ENCODE measurements around the gene DLK1.

GRCh38 chr14:100664790-100665226 is 61.9 kb upstream of the DLK1 start:
- PRO-cap = no peak

DNA sequence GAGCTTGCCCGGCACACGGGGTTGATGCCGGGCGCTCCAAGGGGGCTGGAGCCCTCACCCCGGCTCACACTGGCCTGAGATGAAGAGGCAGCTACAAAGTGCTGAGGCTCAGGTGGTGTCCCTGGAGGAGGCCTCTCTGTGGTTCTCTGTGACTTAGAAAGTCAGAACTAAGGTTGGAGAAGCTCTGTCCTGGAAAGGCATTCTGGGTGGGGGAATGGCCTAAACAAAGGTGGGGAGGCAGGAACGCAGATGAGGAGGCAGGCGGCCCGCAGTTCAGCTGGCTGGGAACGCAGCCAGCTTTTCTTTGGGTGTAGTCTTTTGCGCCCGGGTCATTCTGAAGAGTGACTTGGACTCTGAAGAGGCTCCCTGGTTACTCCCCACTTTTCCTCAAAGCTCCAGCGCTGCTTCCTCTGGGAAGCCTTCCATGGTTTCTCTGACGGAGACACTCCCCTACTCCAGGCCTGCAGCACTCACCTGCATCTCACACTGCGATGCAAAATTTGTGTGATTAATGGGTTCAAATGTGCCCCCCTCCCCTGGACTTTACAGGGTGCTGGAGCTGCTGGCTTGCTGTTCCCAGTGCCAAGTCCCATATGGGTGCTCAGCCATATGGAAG is 50.5 kb upstream of the DLK1 start:
- PRO-cap = no peak

GRCh38 chr14:100726416-100727409 is at the start of gene DLK1:
TSS of gene DLK1 (plus strand) at chr14:100726892.
- PRO-cap = no peak

- PRO-cap = no peak
Measured at GRCh38 chr14:100900176-100900789, 3.2 kb downstream of the RTL1 start.

- PRO-cap = no peak
Measured at GRCh38 chr14:100923947-100924530, 20.5 kb upstream of the RTL1 start.

DNA sequence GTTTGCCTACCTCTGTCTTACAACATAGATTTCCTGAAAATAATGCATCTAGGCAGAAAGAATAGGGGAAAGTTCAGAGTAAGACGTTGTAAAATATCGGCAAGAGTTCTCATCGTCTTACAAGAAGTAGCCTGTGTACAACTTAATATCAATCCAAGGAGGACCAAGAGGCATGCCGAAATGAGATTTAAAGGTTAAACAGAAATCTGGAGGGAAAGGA is 355.9 kb upstream of the PPP2R5C start:
- PRO-cap = no peak

DNA sequence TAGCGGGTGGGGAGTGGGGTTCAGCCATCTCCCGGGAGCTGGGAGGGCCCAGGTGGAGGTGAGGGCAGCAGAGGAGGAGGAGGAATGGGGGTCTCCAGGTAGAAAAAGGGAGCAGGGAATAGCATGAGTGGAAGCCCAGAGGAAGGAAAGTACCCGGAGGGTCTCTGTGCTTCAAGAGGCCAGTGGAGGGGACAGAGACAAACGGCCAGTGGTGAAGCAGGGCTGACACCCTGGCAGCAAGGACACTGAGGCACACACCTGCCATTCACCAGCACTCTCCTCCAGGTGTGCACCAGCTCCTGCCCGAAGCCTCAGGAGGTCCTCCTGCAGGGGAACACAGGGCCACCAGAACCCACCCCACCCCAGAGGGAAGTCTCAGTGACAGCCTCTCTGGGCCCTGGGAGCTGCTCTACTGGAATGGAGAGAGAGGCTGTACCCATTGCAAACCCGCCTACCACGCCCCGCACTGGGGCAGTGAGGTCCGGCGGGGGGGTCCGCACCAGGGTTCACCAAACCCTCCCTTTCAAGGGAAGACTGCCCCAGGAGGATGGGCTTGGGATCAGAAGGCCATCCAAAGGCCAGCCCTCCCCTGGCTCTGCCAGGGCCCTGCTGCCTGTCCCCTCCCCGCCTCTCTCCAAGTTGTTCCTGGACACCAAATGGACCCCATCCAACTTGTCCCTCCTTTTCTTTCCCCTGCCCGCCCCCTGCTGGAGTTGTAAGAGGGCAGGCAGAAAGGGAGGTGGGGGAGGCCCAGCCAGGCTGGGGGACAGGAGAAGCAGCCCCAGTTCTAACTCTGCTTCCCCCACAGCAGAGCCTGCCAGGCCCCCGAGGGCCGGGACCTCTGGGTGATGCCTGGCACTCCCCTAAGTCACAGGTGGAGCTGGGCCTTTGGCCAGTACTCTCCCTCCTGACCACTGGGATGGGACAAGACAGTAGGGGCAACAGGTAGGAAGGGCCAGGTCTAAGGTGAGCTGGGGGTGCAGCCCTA is 203.7 kb upstream of the PPP2R5C start:
- PRO-cap = no peak

- PRO-cap = no peak
Measured at GRCh38 chr14:101590001-101590405, 171.5 kb upstream of the PPP2R5C start.

- PRO-cap = no peak
Measured at GRCh38 chr14:101718555-101719156, 42.9 kb upstream of the PPP2R5C start.

DNA sequence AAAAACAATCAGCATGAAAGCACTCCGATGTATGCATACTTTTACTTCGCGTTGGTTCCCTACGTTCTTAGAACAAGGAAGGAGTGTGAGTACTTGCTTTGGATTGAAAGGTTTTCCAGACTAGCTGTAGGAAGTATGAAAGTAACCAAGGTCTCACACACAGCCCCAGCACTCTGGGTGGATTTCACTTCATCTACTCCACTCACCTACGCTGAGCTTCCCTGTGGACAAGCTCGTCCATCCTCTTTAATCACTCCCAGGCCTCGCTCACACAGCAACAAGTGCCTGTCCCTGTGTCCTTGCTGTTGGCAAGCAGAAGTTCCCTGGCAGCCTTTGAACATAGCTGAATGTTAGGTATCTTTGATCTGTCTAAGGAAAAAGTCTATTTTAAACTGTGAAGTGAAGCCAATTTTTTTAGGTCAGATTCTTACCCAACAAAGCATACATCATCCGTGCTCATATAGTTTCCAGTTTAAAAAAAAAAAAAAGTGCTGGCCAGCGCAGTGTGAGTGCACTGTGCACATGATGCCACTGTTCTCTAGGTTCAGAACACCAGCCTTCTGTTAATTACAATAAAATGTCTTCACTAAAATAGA is 36.3 kb downstream of the PPP2R5C start:
- PRO-cap = no peak

- PRO-cap = no peak
Measured at GRCh38 chr14:101861240-101862053, 99.9 kb downstream of the PPP2R5C start.

- PRO-cap = unidirectional peak, minus-strand start at chr14:101876268
Measured at GRCh38 chr14:101875692-101876424, 88.5 kb upstream of the DYNC1H1 start.

DNA sequence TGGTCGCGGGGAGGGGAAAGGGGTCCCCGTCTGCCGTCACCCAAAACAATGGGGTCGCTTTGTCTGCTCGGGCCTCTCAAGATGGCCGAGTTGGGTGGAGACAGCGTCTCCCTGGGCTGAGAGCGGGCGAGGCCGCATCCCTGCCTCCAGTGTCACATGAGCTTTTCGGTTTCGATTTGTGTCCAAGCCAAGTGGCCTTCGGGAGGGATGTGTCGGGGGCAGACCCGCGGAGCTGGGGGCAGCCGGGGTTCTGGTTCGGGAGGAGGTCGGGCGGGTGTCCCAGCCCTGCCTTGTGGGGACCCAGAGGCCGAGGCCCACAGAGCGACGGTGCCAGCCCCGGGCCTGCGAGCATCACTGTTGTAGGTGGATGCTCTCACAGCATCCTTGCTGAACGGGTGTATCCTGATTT is 846 bp downstream of the DYNC1H1 start:
- PRO-cap = bidirectional peak, plus-strand start at position 79 of the sequence, minus-strand start at position 83 of the sequence

GRCh38 chr14:101994057-101994552 is 29.7 kb downstream of the DYNC1H1 start:
- PRO-cap = no peak

DNA sequence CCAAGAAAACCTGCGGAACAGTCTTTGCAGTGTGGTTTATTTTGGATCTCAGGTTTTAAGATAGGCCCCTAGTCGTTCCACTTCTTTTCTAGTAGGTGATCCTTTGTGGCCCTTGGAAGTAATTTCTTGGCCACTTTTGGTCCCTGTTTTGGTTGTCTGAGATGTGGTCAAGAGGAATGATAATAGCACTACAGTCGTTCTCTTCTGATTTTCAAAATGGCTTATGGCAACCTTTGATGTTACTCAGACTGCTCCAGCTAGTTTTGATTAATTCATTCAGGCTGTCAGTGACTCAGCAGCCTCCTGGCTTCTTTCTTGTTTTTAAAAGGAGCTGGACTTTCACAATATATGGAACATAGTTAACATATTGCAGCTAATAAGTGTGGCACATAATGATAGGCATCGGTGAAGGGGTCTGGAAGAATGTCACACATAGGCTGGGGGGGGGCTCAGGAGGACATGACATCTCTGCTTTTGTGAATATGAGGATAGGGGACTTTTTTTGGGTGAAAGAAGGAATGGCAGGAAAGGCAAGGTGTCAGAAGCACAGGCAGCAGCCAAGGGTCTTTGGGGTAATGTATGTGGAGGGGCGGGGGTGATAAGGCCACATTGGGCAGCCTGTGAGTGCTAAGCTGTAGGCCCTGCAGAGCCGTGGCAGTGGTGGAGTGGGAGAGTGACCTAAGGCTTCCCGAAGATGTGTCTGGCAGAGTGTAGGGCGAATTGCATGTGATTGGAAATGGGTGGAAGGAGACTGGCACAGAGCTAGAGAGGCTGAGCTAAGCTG is 47.5 kb downstream of the WDR20 start:
- PRO-cap = no peak

DNA sequence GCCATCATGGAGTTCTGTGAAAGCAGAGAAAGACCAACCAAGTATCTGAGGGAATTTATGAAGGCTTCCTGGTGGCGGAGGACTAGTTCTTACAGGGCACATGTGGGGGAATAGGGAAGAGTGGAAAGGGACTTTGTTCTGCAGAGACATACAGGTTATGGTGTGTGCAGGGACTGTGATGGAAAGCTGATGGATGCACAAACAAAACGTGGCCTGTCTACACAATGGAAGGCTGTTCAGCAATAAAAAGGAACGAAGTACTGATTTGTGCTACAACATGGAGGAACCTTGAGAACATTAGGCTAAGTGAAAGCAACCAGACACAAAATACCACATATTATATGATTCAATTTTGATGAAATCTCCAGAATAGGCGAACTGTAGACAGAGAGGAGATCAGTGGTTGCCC is 2.6 kb downstream of the TECPR2 start:
- PRO-cap = no peak

GRCh38 chr14:102442230-102443334 is 67.0 kb downstream of the ANKRD9 start:
- PRO-cap = no peak

GRCh38 chr14:102497896-102498238 is 11.7 kb downstream of the ANKRD9 start:
- PRO-cap = no peak

DNA sequence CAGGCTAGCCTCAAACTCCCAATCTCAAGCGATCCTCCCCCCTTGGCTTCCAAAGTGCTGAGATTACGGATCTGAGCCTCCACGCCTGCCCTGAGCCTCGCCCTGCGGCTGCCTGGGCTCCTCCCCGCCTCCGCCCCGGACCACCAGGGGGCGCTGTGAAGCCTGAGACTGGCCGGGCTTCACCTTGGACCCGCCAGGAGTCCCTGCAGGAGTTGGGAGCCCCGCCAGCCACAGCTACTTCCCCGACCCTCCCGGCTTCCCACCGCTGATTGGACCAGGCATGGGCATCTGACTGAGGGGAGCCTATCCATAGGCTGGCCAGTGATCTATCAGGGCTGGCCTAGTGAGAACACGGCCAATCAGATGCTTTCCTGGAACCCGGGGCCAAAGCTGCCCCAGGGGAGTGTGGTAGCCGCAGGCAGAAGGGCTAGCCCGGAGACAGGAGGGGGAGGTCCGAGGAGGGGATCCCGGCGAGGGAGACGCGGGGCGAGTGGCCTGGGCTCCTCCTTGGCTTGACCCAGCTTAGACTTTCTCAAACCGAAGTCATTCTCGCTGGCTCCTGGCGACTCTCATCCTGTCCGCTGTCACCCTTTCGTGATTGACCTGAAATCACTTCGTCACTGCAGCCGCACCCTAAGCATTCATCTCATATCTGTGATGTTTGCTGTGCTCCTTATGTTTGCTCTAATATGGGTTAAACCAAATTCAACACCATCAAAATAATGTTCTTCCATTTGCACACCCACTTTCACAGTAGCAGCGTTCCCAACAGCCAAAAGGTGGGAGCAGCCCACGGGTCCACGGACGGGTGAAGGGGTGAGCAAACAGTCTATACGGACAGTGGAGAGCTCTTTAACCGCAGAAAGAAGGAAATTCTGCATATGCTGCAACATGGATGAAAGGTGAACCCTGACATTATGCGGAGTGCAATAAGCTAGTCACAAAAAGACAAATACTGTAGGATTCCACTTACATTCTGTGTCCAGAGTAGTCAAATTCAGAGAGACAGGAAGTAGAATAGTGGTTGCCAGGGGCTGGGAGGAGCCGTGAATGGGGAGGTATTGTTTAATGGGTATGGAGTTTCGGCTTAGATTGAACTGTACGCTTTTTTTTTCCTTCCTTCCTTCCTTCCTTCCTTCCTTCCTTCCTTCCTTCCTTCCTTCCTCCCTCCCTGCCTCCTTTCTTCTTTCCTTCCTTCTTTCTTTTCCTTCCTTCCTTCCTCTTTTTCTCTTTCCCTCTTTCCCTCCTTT is 15.4 kb upstream of the ANKRD9 start:
- PRO-cap = bidirectional peak, plus-strand start at position 421 of the sequence, minus-strand start at position 250 of the sequence

DNA sequence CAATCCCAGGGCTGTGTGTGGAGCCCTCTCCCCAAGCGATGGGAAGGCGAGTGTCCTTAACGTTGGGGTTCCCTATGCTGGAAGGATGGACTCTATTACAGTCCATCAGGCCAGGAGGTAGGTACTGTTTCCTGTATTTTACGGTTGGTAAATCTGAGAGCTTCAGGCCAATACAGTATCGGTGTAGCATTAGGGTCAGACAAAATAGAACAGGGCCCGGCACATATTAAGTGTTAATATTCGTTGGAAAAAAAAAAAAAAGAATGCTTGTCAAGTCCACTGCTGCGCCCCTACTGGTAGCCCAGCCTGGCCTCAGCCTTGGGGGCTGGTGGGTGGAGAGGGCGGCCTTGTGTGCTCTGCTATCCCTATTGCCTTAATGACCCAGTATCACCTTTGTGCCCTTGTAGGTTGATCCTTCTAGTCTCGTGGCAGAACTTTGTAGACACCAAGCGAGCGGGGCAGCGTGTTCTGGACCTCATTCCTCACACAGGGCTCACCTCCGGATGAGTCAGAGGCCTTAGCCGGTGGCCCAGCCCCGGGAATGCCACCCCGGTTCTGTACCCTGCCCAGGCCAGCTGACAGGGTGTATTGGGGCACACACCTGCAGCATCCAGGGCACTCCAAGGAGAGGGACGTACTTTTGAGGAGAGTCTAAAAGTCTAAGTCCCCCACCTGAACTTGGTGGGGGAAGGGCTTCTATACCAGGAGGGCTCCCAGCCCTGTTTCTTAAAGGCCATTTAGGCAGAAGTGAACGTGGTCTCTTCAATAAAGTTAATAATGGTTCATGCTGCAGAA is 1.8 kb upstream of the RCOR1 start:
- PRO-cap = no peak

Measured in colic lymph node (tissue), 1 donor.